Cardiac septum (tissue), 1 donor: ENCODE measurements around a stretch of chr2.

GRCh38 chr2:217816501-217817044 is 186.2 kb downstream of the TNS1 start:
- PRO-cap = unidirectional peak, minus-strand start at chr2:217816583

DNA sequence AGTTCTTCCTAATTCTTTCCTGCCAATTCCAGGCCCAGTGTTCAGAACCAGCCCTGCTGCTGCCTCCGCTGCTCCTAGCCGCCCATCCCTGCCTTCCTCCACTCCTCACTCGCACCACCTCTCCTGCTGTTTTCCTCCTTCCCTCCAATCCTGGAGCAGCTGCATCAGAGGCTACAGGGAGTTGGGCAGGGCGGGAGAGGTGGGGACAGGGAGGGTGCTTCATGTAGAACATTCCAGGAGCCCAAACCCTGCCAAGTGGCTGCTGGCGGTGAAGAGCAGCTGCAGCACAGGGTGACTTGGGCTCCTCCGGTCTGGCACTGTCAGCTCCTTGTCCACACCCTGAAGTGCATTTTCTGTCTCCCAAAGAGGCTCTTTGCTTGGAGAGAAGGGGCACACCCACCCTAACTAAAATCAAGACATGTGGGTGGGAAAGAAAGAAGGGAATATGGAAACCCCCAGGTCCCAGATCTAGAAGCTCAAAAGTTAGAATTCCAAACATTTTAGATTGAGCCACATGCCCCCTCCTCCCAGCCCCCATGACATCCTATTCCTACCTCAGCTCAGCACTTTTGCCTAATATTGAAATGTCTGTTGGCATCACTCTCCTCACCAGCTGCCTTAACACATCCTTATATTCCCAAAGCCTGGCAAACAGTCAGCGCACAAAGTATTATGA is 176.1 kb downstream of the TNS1 start:
- PRO-cap = no peak

DNA sequence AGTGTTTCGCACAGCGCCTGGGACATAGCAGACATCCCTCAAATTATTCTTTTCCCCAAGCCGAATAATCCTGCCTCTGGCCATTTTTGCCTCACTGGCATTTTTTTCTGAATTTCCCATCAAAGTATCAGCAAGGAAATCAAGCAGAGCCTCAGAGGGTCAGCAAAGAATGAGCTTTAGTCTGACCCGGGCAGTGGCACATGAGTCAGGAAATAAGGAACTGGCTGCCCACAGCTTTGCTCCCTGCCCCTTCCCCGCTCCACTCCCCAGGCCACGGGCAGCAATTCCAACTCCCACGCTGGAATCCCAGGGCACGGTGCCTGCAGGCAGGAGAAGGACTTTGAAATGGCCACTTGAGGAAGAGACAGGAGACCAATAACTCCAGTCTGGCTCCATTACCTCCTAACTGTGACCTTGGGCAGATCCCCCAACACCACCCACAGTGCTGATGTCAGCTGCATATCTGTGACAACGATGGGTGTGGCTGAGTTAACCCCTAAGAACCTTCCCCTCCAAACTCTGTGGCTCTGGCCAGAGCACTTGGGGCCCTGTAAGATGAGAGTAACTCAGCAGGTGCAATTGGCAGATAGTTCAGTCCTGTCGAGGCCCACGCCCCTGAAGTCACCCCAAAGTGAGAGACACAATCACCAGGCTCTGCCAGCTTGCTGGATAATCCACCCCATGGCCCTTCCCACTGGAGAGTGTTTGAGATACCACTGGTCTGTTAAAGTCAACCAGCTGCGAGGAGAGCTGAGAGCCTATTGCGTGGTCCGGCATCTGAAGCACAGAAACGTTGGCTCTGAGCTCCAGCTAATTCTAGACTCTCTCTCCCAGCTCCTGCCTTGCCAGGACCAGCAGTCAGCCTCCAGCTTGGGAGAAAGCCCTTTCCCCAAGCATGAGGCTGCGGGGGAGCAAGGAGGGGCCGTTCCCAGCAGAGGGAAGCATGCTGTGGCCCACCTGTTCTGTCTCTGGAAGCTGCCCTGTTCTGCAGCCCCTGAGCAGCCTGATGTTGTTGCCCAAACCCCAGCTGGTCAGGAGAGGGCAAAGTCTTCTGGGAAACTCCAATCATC is 175.2 kb downstream of the TNS1 start:
- PRO-cap = unidirectional peak, minus-strand start at position 444 of the sequence

- PRO-cap = no peak
Measured at GRCh38 chr2:217846200-217846942, 156.4 kb downstream of the TNS1 start.

DNA sequence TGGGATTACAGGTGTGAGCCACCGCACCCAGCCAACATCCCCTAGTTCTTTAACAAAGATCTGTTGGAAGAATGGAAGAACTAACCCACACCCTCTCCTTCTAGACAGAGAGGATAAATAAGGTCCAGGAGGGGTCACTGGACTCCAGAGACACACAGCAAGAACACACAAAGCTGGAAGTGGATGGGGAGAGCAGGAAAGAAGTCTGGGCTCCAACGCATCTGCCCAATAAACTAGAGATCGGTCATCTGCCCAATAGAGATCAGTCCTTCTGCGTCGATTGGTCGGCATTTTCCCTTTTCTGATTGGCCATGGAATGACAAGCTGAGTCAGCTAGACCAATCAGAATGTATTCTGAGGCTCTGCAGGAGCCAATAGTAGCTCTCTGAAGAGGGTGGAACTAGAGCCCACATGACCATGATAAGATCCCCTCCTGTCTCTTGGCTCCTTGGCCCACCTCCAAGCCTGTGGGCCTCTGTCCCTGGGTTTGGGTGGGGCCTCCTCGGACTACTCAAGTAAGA is 115.2 kb downstream of the TNS1 start:
- PRO-cap = unidirectional peak, minus-strand start at position 230 of the sequence

DNA sequence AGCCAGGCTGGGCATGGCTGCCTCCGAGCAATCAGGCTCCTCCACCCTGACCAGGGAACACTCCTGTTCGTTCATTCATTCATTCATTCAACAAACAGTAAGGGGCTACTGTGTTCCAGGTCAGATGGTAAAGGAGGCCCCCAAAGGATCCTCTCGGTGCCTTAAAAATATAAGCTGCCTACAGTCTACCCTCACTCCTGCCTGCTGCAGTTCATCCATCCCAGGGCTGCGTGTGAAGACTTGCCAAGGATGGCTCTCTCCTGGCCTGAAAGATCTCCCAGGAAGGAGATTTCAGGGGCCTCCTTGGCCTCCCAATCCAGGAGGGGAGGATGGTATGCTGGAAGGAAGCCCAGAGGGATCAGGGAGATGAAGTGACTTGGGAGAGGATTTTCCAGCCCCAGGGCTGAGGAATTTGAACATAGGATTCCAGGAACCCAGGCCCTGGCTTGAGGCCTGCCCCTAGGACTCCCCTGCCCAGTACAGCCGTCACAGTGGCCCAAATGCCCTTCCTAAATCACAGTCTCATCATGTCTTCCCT is 66.6 kb downstream of the TNS1 start:
- PRO-cap = no peak

DNA sequence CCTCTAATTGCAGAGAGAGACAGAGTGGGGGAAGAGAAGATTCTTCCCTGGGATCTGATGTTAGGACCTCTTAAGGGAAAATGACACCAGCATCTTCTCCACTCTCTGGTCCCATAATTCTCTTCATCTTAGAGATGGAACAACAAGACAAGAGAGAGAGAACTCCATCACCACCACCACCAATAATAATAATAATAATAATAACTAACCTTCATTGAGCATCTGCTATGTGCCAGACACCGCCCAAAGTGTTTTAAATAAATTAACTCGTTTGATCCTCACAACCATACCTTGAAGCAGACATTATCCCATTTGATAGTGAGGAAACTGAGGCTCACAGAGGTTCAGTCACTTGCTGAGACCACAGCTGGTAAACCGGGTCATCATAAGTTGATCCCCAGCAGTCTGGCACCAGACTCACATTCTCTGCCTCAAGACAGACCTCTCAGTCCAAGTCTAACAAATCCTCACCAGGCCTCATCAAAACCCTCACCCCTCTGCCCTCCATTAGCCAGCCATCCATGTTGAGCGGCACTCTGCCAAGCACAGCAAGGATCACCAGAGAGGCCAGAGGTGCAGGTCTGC is 63.8 kb downstream of the TNS1 start:
- PRO-cap = no peak

- PRO-cap = no peak
Measured at GRCh38 chr2:217951366-217952310, 51.2 kb downstream of the TNS1 start.

- PRO-cap = no peak
Measured at GRCh38 chr2:217994675-217995440, 7.9 kb downstream of the TNS1 start.

GRCh38 chr2:218220334-218220632 is 3.3 kb downstream of the ARPC2 start:
- PRO-cap = no peak

DNA sequence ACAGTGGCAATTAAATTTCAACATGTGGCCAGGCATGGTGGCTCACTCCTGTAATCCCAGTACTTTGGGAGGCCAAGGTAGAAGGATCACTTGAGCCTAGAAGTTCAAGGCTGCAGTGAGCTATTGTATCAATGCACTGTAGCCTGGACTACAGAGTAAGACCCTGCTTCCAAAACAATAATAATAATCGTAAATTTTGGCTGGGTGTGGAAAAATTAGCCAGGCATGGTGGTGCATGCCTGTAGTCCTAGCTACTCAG is 15.9 kb downstream of the ARPC2 start:
- PRO-cap = no peak

DNA sequence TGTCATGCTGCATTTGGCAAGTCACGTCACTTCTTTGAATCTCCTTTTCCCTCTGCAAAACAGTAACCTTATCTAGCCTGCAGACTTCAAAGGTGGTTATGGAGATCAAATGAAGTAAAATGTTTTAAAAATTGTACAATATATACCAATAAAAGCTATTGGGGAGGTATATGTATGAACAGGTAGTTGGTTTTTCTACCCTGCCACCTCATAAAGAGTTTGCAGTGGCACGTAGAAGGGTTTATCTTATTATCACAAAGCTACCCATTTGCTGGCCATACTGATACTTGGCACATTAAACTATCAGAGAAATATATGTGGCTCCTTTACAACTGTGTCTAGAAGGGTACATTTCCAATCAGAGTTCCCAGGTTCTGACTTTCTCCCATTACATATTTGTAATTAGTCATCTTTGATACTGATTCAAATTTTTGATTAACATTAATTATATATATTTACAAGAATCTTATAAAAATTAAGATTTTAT is 21.0 kb downstream of the ARPC2 start:
- PRO-cap = no peak

DNA sequence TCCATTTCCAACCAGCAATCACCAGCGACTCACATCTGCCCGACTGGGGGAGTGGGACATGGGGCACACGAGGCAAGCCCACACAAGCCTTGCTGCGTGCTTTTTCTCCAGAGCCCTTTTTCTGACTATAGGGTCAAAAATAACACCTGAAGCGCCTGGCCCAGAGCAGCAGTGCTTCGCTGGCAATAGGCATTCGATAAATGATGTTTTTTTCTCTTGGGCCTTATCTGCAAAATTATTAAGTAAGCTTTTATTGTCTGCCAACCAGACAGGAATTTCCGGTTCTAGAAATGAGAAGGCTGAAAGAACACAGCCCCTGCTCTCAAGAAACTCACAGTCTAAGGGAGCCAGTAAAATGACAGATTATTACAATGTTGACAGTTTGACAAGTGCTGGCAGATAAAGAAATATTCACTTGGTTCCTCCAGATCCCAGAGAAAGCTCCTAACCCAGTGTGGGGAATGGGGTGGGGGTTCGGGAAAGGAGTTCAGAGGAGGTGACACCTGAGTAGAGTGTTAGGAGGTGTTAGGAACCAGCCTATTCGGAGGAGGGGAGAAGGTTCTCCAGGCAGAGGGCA is 2.8 kb upstream of the TMBIM1 start:
- PRO-cap = unidirectional peak, minus-strand start at position 198 of the sequence

GRCh38 chr2:218317809-218318300 is 25.6 kb upstream of the TMBIM1 start:
- PRO-cap = no peak

DNA sequence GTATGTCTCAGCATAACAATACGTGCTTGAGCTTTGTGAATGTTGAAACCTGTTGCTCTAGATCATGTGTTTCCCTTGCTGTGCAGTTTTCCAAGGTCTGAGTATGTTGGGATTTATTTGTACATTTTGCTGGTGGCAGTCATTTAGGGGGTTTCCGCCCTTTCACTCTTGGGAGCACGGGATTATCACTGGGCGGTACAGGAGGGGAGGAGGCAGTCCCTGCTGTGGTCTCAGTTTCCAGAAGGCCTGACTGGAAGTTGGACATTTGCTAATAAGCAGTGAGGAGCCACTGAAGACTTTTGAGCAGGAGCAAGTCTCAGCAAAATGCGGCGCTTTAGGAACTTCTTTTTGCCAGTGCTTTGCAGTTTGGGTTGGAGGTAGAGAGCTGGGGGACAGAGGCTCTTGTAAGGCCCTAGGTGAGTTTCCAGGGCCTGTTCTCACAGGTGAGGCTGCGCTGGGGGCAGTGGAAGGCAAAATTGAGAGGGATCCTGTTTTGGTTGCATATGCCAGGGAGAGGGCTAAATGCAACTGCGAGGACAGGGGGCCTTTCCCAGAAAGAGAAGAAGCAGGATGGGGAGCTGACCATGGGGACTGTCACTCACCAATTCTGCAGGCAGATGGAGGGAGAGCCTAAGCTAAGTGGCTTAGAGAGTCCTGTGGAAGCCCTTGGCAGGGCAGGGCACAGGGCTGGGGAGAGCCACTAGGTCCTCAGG is 24.7 kb upstream of the CATIP start:
- PRO-cap = unidirectional peak, plus-strand start at position 265 of the sequence

- PRO-cap = no peak
Measured at GRCh38 chr2:218399980-218400180, 212 bp downstream of the CTDSP1 start.

DNA sequence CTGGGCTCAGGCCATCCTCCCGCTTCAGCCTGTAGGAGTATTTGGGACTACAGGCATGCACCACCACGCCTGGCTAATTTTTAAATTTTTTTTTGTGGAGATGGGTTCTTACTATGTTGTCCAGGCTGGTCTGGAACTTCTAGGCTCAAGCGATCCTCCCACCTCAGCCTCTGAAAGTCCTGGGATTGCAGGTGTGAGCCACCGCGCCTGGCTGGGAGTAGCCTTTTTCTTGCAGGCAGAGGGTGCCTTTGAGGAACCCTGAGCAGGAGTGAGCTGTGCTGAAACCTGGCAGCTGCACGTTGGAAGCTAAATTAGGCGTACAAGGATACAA is 8.0 kb downstream of the CTDSP1 start:
- PRO-cap = no peak

DNA sequence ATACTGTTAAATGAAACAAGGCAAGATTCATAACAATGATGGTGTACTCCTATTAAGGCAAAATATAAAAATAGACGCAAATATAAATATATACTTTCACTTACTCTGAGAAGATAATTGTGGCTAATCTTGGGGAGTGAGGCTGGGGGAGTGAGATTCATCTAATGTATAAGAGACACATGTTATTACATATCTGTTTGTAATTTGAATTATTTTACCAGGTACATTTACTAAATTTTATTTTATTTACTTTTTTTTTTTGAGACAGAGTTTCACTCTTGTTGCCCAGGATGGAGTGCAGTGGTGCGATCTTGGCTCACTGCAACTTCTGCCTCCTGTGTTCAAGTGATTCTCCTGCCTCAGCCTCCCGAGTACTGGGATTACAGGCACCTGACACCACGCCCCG is 8.9 kb upstream of the VIL1 start:
- PRO-cap = no peak

GRCh38 chr2:218476458-218477134 is 57.7 kb downstream of the VIL1 start:
- PRO-cap = no peak

GRCh38 chr2:218636526-218637235 is 22.7 kb downstream of the ZNF142 start:
- PRO-cap = no peak